Adrenal gland (tissue), 7 donors: ENCODE data around the genes DMXL1, FAM170A, FTMT and SRFBP1.

- PRO-cap, 3 experiments = no peak in any of the 3 experiments
- RAMPAGE, long total RNA, 4 experiments = no peak in any of the 4 experiments
- RRBS = no CpG with 5 or more reads among the region's 1 CpG
Observed at GRCh38 chr5:116305889-116306273, 221.1 kb downstream of the COMMD10 start.

GRCh38 chr5:116348326-116349022, 226.1 kb downstream of the SEMA6A start:
- PRO-cap, 3 experiments = no peak in any of the 3 experiments
- RAMPAGE, long total RNA, 4 experiments = no peak in any of the 4 experiments
- RRBS = no CpG with 5 or more reads among the region's 6 CpGs

DNA sequence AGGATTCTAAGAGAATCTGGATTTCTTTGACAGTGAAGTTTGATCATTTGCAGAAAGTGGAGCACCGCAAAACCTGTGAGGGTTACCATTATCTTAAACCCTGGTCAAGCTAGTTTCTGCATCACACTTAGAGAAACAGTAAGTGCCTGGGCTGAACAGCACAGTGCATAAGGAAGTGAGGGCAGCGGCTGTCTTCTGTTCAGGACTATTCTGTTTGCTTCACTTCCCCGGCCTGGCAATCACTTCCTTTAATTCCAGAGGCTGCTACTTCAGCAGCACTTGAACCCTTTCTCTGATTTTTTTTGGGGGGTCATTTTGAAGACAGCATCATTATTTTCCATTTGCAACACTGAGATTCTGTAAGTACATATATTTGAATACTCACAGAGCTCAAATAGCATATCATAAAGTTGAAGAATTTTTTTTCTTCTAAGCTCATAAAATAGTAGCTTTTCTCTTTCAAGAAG, 32.0 kb downstream of the SEMA6A start:
- PRO-cap, 3 experiments = no peak in any of the 3 experiments
- RAMPAGE, long total RNA, 4 experiments = no peak in any of the 4 experiments
- RRBS = no CpG with 5 or more reads among the region's 3 CpGs

DNA sequence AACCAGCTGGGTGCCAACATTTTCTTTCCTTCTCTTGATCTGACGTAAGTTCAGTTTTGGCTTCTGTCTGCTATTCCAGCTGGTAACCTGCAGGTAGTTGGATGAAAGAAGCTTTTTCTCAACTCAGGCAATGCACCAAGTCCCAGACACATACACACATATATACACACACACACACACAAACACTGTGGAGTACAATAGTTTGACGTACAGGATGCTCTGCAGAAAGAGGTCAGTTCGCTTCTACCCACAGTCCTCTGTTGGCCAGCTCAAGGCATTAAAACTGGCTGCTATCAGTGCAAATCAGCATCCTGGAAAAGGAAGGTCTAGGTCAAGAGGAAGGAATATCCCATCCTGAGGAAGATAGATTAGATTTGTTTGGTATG, 214.3 kb upstream of the SEMA6A start:
- PRO-cap, 3 experiments = no peak in any of the 3 experiments
- RAMPAGE, long total RNA, 4 experiments = no peak in any of the 4 experiments
- RRBS = no CpG with 5 or more reads among the region's 3 CpGs

DNA sequence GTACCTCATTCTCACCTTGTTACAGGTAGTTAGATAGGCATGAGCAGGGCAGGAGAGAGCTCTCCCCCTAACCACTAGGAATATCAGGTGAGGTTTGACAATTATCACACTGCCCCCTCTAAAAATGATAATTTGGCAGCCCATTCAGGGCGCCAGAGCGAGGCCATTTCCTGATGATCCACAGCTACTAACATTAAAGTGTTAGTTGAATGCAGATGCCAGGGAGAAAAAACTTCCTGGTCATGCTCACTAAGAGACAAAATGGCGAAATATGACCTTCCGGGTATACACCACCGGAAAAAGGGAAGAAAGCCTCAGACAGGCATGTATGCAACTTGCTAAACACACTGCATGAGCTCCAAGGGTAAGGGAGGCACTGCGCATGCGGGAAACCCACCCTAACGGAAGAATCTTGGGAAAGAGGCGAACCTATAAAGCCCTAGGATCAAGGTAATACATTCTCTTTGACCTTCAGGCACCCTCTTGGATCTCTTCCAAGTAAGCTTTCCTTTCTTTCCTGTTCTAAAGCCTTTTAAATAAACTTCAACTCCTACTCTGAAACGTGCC, 65.1 kb downstream of the DTWD2 start:
- PRO-cap, 3 experiments = no peak in any of the 3 experiments
- RAMPAGE, long total RNA, 4 experiments = no peak in any of the 4 experiments
- RRBS = no CpG with 5 or more reads among the region's 10 CpGs

DNA sequence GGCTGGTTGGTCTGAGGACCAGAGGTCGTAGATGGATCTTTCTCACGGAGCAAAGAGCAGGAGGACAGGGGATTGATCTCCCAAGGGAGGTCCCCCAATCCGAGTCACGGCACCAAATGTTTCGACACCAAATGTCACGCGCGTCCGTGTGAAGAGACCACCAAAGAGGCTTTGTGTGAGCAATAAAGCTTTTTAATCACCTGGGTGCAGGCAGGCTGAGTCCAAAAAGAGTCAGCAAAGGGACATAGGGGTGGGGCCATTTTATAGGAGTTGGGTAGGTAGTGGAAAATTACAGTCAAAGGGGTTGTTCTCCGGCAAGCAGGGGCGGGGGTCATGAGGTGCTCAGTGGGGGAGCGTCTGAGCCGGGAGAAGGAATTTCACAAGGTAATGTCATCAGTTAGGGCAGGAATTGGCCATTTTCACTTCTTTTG, 36.2 kb downstream of the DTWD2 start:
- PRO-cap, 3 experiments = no peak in any of the 3 experiments
- RAMPAGE, long total RNA, 4 experiments = no peak in any of the 4 experiments
- RRBS = 97% methylated on average over 2 of the region's 13 CpGs

DNA sequence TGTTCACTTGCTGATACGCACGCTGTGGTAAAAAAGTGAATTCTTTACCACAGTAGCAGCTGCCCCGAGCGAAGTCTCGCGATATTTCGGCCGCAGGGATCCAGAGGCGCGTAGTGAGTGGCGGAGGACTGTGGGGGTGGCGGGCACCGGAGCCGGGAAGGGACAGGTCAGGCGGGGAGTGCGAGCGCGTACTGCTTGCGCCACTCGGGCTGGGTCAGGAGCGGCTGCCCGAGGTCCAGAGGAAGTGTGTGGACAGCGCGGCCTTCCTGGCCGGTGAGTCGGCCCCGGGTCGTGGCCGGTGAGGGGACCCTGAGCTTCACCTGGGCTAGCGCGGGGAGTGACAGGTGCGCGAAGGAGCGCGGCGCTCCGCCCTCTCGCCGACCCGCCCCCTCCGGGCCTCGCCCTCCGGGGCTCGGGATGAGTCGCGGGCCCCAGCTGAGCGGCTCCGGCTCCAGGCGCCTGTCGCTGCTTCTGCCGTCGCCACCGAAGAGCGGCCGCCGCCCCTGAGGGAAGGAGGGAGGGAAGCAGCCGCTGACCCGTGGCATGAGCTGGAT, at the start of gene DMXL1:
TSS of gene DMXL1 (plus strand) at position 103 of the 554 bp plus-strand sequence.
- PRO-cap, 3 experiments = peak in 3 of 3 experiments; most common plus-strand start position 398 of the sequence (in 3); most common minus-strand start position 339 of the sequence (in 2)
- RAMPAGE, long total RNA, 4 experiments = start-site peak on the plus strand in 2 of 4 experiments, centred at positions 189 to 421 of the sequence, 48 to 470 reads per replicate
- RRBS = 1% methylated on average over 15 of the region's 58 CpGs

DNA sequence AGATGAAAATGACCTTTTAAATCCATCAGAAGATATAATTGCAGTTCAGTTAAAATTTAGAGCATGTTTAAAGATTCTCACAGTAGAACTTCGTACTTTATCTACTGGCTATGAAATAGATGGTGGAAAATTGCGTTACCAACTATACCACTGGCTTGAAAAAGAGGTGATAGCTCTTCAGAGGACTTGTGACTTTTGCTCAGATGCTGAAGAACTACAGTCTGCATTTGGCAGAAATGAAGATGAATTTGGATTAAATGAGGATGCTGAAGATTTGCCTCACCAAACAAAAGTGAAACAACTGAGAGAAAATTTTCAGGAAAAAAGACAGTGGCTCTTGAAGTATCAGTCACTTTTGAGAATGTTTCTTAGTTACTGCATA, 99.9 kb downstream of the DMXL1 start:
- PRO-cap, 3 experiments = no peak in any of the 3 experiments
- RAMPAGE, long total RNA, 4 experiments = no peak in any of the 4 experiments
- RRBS = no CpG with 5 or more reads among the region's 2 CpGs

- PRO-cap, 3 experiments = no peak in any of the 3 experiments
- RAMPAGE, long total RNA, 4 experiments = no peak in any of the 4 experiments
- RRBS = no CpG with 5 or more reads among the region's 3 CpGs
Observed at GRCh38 chr5:119320307-119320954, 35.4 kb upstream of the TNFAIP8 start.

GRCh38 chr5:119629383-119629759, at the start of gene FAM170A:
Gene FAM170A, plus strand, starts transcription at chr5:119629558.
- PRO-cap, 3 experiments = no peak in any of the 3 experiments
- RAMPAGE, long total RNA, 4 experiments = no peak in any of the 4 experiments
- RRBS = no CpG with 5 or more reads among the region's 9 CpGs

DNA sequence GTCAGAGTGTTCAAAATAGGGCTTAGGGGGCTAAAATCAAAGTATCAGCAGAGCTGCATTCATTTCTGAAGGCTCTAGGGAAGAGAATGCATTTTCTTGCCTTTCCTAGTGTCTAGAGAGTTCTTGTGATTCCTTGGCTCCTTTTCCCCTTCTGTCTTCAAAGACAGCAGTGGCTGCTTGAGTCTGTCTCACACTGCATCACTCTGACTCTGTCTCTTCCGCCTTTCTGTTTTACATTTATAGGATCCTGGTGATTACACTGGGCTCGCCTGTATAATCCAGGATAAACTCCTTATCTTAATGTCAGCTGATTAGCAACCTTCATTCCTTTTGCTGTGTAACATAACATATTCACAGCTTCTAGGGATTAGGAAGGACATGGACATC, 267.5 kb downstream of the FAM170A start:
- PRO-cap, 3 experiments = no peak in any of the 3 experiments
- RAMPAGE, long total RNA, 4 experiments = no peak in any of the 4 experiments
- RRBS = no CpG with 5 or more reads among the region's 2 CpGs

GRCh38 chr5:121851578-121852089, at the start of gene FTMT:
Gene FTMT, plus strand, starts transcription at chr5:121851882.
- PRO-cap, 3 experiments = no peak in any of the 3 experiments
- RAMPAGE, long total RNA, 4 experiments = no peak in any of the 4 experiments
- RRBS = 90% methylated on average over 14 of the region's 43 CpGs

- PRO-cap, 3 experiments = peak in 3 of 3 experiments; most common plus-strand start chr5:121961975 (in 3); most common minus-strand start chr5:121961852 (in 3)
- RAMPAGE, long total RNA, 4 experiments = start-site peak on the plus strand in 4 of 4 experiments, at chr5:121961971-121962011 at its widest, 59 to 375 reads per replicate
- RRBS = 6% methylated on average over 4 of the region's 48 CpGs
Observed at GRCh38 chr5:121961757-121962779, at the start of gene SRFBP1. Gene SRFBP1, plus strand, starts transcription at chr5:121961975.

DNA sequence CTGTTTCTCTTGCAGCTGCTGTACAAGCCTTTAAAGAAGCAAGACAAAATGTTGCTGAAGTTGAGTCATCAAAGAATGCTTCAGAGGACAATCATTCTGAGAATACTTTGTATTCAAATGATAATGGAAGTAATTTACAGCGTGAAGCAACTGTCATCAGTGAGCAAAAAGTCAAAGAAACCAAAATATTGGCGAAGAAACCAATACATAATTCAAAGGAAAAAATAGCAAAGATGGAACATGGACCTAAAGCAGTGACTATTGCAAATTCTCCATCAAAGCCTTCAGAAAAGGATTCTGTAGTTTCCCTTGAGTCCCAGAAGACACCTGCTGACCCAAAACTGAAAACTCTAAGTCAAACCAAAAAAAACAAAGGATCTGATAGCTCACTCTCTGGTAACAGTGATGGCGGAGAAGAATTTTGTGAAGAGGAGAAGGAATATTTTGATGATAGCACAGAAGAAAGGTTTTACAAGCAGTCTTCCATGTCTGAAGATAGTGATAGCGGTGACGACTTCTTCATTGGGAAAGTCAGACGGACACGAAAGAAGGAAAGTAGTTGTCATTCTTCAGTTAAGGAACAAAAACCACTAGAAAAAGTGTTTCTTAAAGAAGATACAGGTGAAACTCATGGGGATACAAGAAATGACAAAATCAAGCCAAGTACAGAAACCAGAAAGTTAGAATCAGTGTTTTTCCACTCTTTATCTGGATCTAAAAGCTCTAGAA, 57.8 kb downstream of the LOX start:
- PRO-cap, 3 experiments = no peak in any of the 3 experiments
- RAMPAGE, long total RNA, 4 experiments = no peak in any of the 4 experiments
- RRBS = no CpG with 5 or more reads among the region's 7 CpGs

DNA sequence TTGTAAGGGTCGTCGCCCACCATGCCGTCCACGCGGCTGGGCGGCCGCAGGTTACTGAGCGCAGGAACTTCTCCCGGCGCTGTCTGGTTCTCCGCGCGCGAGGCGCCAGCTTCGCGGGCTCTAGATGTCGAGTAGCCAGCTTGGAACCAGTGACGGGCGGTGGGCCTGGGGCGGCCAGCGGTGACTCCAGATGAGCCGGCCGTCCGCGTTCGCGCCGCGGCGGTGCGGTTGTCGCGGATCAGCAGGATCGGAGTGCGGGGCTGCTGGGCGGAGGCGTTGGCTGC, 649 bp downstream of the LOX start:
- PRO-cap, 3 experiments = no peak in any of the 3 experiments
- RAMPAGE, long total RNA, 4 experiments = no peak in any of the 4 experiments
- RRBS = under 1% methylated on average over 12 of the region's 38 CpGs

- PRO-cap, 3 experiments = no peak in any of the 3 experiments
- RAMPAGE, long total RNA, 4 experiments = no peak in any of the 4 experiments
- RRBS = no CpG with 5 or more reads among the region's 12 CpGs
Observed at GRCh38 chr5:122154597-122155353, 5.2 kb upstream of the ENSG00000250803 start.

GRCh38 chr5:122312383-122313643, 776 bp downstream of the SNCAIP start:
- PRO-cap, 3 experiments = peak in 1 of 3 experiments; most common minus-strand start chr5:122312788 (in 1)
- RAMPAGE, long total RNA, 4 experiments = no peak in any of the 4 experiments
- RRBS = no CpG with 5 or more reads among the region's 46 CpGs

DNA sequence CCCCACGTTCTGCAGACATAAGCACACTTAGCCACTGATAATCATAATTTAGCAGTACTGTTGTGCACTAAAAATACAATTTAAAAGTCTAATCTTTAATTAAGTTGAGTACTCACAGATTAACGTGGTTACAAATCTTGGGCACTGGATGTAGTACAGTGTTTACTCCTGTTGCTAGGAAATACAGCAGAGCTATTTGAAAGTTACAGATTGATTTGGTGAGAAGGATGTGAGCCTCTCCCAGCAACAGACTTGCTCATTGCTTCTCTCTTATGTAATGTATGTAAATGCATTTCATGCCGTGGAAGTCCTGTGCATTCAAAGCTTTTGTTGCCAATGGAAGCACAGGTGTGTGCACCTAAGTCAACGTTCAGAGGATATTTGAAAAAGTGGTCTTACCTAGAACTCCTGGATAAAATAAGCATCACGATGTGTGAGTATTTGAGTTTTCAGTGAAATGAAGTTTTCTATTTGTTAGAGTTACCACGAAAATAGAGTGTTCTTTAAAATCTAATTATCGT, 11.2 kb downstream of the SNCAIP start:
- PRO-cap, 3 experiments = no peak in any of the 3 experiments
- RAMPAGE, long total RNA, 4 experiments = no peak in any of the 4 experiments
- RRBS = no CpG with 5 or more reads among the region's 7 CpGs

DNA sequence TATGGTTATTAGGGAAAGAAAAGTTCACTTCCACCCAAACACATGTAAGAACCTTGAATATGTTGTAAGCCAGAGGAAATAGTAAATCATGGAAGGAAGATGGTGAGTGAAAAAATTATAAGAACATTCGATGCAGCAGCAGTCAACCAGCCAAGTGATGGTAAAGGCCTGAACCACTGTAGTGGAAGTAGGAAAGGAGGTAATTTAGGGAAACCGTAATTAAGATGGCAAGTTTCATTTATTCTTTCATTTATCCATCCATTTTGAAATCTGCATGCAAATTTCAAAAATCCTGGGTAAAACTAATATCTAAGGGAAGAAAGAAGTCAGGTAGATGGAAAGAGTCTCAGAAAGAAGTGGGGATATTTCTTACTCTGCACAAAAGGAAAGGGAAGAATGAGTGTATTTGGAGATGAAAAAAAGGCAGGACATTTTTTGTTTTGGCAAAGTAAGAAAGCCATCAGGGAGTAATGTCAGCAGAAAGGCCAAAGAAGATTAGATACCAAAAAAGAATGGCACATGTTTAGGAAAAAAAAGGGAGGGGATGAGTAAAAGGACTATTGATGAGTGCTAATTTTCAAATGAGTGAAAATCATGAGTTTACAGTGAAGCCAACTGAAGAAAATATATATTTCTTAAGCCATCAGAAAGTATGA, 8.9 kb upstream of the SNX24 start:
- PRO-cap, 3 experiments = no peak in any of the 3 experiments
- RAMPAGE, long total RNA, 4 experiments = no peak in any of the 4 experiments
- RRBS = no CpG with 5 or more reads among the region's 2 CpGs

GRCh38 chr5:123094059-123094495, 5.0 kb downstream of the PRDM6 start:
- PRO-cap, 3 experiments = no peak in any of the 3 experiments
- RAMPAGE, long total RNA, 4 experiments = no peak in any of the 4 experiments
- RRBS = no CpG with 5 or more reads among the region's 14 CpGs